HTERT-HM (cell line): Measurements from ENCODE around the genes FAM177B and DEGS1.

DNA sequence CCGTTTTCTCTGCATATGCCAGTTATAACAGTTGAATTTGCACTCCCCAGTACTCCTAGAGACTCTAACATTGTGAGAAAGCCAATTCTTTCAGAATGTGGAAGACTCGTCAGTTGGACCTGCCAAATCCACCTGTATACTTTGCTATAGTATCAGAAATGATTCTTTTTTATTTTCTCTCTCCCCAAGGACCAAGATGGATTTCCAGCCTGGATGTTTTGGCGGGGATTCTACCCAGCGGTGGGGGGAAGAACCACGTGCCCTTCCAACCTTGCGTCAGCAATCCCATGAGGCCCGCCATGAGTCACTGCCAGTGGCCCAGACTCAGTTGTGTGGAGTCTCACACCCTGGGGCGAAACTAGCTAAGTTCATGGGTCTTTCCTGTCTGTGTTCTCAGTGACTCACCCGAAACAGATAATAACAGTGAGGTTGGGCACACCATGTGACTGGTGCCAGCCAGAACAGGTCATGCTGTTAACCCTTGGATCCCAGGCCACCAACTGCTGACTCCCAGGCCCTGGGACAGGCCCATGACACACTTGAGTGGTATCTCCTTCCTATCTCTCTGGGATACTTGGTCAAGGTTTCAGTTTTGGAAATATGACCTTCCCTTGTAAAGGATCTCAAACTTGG is 97.9 kb upstream of the DUSP10 start:
- RRBS = no CpG with 5 or more reads among the region's 9 CpGs

- RRBS = no CpG with 5 or more reads among the region's 3 CpGs
Measured at GRCh38 chr1:222053823-222054109, 311.9 kb upstream of the DUSP10 start.

- RRBS = no CpG with 5 or more reads among the region's 10 CpGs
Measured at GRCh38 chr1:222464831-222465161, 83.1 kb downstream of the HHIPL2 start.

DNA sequence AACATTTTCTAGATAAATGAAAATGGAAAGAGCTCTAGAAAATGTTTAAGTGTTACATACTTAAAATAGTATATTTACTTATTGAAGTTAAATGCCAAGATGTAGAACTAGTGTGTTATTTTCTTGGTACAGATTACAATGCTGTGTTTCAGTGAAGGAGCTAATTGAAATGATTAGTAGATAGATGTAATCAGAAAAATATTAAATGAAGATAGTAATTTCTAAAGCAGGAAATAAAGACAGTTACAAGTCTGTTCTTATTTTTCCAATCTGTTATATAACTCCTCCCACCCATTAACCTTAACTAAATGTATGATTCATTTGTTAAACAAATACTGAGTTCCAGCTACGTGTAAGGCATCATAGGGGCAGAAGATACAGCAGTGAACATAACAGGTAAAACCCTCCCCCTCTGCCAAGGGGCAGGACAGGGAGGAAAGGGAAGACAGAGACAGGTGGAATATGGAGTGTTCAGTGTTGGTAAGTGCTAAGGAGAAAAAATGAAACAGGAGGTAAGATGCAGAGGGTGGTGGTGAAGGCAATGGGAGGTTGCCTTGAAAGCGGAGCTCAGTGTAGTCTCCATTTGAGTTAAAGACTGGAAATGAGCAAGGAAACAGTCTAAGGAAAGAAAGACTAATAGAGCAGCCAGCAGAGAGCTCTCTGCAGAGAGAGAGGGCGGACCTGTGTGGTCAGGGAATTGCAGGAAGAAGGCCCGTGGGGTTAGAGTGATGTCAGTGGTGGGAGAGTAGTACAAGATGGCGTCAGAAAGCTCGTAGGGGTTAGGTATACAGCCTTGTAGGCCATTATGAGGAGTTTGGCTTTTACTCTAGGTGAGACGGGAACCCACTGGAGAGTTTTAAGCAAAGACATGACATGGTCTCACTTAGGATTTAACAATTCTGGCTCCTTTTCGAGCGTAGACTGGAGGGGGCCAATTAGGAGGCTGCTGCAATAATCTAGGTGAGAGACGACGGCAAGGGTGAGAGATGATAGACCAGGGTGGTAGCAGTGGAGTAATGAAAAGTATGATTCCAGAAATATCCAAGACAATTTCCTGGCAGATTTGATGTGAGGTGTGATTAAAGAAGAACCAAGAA is at the start of gene FAM177B:
FAM177B (plus strand) TSS at position 360 of the 1,097 bp plus-strand sequence.
- RRBS = no CpG with 5 or more reads among the region's 11 CpGs

DNA sequence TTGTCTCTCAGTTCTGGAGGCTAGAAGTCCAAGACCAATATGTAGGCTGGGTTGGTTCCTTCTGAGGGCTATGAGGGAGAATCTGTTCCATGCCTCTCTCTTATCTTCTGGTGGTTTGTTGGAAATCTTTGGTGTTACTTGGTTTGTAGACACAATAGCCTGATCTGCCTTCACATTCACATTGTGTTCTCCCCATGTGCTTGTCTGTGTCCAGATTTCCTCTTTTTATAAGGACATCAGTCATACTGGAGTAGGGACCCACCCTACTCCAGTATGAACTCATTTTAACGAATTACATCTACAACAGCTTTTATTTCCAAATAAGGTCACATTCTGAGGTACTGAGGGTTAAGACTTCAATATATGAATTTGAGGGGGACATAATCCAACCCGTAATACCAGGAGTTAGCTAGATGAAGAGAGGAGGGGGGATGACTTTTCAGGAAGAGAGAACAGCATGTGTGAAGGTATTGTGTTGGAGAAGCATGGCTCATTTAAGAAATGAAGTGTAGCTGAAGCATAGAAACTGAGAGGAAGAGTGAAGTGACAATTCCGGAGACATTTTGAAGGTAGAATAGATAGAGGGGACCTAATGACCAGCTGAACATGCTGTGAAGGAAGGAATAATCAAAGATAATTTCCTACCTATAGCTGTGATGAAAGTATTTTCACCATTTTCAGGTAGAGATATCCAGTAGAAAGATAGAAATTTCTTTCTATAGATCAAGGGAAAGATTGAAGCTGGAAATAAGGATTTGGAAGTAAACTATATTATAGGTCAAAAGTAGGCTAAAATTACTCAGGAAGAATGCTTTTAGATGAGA is 76.1 kb downstream of the DISP1 start:
- RRBS = no CpG with 5 or more reads among the region's 3 CpGs

- RRBS = no CpG with 5 or more reads among the region's 7 CpGs
Measured at GRCh38 chr1:222995261-222995984, 147.6 kb downstream of the TLR5 start.

- RRBS = no CpG with 5 or more reads among the region's 4 CpGs
Measured at GRCh38 chr1:223089968-223090347, 53.1 kb downstream of the TLR5 start.

DNA sequence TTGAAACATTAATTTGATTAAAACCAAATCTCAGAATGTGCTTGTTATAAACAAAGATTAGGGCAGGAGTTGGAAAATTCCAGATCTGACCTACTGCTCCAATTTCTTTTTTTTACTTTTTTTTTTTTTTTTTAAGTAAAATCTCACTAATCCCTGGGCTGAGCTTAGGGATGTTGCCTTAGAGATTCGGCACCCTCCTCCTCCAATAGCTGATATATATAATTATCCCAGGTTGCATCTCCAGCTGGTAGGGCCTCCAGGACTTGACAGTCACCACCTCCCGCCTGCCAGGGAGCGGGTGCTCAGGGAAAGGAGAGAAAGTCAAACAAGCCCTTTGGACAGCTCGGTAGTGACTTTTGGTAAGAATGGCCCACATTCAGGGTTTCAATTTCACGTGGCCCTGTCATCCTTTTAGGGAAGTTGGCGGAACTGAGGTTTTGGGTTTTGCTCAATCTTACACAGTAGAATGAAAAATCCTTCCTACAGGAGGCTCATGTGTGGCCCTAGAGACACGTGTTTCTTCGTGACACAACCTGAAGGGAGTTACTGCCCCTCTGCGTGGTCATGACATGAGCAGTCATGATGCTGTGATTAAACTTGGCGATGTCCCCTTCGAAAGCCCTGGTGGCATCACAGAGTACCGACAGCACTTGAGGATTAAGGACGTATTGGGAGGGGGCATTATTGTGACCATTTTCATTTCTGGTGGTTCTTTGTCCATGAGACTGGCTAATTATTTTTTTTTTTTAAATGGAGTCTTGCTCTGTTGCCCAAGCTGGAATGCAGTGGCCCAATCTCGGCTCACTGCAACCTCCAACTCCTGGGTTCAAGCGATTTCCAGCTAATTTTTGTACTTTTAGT is 44.1 kb downstream of the CAPN8 start:
- RRBS = no CpG with 5 or more reads among the region's 15 CpGs

GRCh38 chr1:223704795-223705858 is 7.2 kb upstream of the CAPN2 start:
- RRBS = no CpG with 5 or more reads among the region's 10 CpGs

GRCh38 chr1:223762035-223762439 is 49.7 kb downstream of the CAPN2 start:
- RRBS = no CpG with 5 or more reads among the region's 8 CpGs

- RRBS = no CpG with 5 or more reads among the region's 4 CpGs
Measured at GRCh38 chr1:223832458-223832922, 13.3 kb downstream of the TP53BP2 start.

GRCh38 chr1:223835690-223836309 is 9.9 kb downstream of the TP53BP2 start:
- RRBS = no CpG with 5 or more reads among the region's 6 CpGs

GRCh38 chr1:223838332-223839106 is 7.2 kb downstream of the TP53BP2 start:
- RRBS = no CpG with 5 or more reads among the region's 6 CpGs

DNA sequence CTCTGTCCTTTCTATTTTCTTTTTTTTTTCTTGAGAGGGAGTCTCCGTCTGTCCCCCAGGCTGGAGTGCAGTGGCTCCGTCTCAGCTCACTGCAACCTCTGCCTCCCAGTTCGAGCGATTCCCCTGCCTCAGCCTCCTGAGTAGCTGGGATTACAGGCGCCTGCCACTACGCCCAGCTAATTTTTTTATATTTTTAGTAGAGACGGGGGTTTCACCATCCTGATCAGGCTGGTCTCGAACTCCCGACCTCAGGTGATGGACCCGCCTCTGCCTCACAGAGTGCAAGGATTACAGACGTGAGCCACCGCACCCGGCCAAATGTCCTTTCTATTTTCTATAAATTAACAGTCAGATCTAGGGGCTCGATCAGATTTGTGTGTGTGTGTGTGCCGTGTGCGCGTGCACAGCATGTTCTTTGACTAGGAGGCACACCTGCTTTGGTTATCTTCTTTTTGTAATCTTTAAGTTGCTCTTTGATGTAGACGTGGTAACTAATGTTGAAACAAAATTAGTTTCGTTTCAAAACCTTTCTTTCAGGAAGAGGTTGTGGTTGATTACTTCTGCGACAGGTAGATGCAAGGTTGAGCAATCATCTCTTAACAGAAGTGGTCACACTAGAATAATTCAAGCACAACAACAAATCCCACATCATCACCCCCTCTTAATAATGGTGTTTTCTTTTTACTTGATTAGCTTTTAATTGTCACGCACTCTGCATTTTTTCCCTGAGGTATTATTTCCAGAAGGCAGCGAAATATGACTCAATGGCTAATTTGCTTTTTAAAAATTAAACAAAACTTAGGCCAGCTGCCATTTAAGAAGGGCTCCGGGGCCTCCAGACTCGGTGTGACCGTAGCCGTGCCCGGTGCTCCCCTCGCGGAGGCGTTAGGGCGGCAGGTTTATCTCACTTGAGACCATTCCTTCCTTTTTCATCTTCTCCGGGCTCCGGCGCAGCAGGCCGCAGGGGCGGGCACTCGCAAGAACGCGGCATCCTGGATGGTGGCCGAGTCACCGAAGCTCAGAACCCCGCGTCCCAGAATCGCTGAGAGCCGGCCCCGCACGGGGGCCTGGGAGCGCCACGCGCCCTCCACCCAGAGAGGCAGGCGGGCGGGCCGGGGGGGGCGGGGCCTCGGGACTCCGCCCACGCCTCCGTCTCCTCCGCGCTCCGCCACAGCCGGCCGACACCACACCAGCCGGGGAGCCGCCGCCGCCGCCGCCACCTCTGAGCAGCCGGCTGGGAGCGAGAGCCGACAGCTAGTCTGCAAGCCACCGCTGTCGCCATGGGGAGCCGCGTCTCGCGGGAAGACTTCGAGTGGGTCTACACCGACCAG is at the start of gene DEGS1:
DEGS1 (plus strand) TSS at position 1,184 of the 1,331 bp plus-strand sequence.
- RRBS = 2% methylated on average over 43 of the region's 80 CpGs

- RRBS = no CpG with 5 or more reads among the region's 3 CpGs
Measured at GRCh38 chr1:224256663-224257251, 73.2 kb downstream of the NVL start.

- RRBS = no CpG with 5 or more reads among the region's 6 CpGs
Measured at GRCh38 chr1:224407996-224409043, 26.3 kb downstream of the WDR26 start.

DNA sequence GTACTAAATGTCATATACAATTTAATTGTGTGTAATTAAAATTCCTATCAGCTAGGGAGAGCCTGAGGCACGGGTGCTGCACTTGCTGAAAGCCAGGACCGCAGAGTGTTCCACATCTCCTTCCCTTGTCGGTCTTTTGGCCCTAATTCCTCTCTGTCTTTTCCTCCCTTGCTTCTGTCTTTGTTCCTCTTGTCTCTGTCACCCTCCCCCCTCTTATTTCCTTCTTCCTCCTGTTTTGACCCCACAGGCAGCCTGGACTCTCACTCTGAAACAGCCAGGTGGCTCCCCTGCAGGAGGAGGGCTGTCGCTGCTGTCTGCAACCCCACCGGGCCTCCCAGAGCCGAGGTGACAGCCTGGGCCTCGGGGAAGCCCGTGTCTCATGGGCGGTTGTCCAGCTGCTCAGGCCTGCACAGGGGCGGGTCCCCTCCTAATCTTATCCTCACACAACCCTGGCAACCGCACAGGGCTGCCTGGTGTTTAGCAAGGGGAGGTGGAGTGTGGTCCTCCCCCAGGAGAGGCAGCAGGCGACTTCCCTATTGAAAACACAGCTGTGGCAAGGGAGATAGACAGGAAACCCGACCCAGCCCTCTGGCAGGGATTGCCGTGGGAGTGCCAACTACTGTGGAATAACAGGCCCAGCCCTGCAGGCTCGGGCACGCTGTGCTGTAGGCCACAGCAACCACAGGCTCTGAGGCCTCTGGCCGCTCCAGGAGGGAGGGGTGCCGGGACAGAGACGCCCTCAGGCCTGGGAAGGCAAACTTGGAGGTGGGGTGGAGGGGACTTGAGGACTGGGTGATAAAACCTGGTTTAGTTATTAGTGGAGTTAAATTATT is 68.8 kb upstream of the WDR26 start:
- RRBS = no CpG with 5 or more reads among the region's 19 CpGs

DNA sequence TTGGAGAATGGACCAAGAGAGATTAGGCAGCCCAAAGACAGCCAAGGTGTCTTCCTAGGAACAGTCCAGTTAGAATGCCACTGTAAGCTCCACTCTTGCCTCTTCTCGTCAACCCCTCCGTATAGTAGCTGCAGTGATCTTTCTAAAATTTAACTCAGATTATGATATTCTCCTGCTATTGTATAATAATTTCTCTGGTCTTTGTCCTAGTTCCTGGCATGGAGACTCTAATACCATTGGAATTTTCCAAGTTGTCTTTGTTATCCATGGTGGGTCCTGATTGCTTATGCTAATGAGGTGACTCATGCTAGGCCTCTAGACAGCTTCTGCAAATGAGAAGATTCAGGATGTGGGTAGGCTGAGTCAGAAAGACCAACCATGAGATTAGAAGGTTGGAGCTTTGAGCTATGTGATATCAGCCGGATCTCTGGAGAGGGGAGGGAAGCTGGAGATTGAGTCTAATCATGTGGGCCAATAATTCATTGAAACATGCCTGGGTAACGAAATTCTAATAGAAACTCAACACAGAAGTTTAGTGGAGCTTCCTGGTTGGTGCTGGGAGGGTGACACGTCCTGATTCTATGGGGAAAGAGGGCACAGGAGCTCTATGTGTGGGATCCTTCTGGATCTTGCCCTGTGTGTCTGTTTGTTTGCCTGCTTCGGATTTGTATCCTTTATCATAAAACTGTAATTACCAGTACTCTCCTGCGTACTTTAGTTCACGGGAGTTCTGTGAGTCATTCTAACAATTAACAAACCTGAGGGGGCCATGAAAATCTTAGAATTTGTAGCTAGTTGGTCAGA is 73.2 kb upstream of the CNIH3 start:
- RRBS = no CpG with 5 or more reads among the region's 8 CpGs

DNA sequence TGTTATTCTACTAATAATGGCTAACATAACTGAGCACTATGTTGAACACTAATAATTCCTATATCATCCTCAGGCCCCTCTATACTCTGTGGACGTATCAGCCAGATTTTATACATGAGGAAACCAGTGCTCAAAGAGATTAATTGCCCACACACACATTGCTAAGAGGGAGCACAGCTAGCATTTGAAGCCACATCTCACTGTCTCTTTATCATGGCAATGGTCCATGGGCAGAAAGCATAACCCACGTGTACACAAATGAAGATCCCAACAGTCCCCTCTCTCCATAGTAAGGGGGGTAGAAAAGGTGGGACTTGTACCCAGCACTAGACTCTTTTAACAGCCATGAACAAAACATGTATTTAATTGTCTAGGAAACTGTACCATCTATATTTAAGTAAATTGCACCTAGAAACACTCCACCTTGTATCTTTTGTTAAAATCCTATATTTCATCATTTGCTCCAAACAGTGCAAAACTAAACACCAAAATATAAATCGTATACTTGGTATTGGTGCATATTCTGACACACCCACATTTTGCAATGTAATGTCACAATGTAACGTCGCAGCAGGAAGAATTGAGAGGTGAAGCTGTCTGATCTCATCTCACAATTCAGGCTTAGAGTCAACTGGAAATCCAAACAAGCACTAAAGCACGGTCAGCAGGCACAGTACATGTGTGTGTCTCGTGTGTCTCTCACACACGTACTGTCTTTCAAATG is 27.2 kb downstream of the LBR start:
- RRBS = no CpG with 5 or more reads among the region's 8 CpGs

DNA sequence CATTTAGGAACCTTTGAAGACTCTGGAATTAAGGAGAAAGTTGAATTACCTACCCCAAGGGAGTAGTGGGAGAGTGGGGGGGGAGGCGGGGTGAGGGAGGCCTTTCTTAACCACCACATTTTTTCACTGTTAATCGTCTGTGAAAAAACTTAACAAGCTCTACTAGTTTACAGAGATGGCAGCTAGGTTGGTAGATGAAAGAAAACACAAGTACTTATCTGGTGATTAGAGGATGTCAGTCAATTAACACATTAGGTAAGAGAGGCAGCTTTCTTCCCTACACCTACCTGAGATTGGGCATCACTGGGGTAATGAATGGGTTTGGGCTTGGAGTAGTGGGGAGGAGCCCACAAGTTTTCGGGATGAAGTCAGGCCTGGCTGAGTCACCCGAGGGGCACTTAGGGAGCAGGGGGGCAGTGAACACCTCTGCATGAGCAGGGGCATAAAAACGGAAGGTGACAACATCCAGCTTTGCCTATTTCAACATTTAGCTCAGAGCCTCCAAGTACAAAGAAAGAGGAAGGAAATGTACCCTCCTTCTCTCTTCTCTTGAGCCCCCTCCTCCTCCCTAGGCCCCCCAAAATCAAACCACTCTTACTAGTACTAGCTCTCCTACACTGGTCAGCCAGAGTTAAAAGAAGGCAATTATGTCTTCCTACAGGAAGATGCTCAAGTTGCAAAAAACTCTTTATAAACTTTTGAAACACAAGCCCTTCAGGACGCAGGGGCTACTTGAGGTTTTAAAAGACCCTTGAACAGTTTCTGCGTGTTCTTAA is 2.5 kb downstream of the LBR start:
- RRBS = no CpG with 5 or more reads among the region's 7 CpGs